LUHMES (cell line): ENCODE measurements around the gene AMH.

DNA sequence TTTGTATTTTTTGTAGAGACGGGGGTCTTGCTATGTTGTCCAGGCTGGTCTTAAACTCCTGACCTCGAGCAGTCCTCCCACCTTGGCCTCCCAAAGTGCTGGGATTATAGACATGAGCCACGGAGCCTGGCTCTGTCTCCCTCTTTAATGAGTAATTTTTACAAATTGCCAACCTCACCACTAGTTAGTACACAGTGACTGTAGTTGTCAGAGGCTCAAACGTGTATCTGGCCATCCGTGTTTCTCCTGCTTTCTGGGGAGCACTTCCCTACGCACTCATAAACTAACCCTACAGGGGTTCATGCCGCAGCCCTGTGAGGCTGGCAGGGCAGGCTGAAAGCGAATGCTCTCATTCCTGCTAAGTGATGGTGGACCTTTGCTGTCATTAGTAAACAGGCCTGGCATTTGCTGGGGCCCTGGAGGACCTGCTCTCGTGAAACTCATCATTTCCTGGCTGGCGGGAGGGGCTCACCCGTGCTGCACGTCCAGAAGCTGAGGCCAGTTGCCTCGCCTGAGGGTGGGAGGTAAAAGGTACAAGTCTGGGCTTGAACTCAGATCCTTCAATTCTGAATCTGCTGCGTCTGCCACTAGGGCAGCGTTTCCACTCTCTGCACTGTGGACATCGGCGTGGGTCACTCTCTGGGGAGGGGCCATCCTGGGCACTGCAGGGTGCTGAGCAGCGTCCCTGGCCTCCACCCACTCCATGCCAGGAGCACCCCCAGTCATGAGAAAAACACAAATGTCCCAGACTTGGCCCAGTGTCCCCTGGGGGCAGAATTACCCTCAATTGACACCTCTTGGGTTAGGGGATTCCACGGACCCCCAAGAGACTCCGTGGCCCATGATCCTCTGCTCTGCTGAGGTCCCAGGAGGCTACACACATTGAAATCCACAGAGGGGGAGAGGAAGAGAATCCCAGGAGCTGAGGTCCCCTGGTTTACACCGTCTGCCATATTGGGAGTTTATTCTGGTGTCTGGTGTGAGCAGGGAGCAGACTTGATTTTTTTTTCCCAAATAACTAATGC is 7.0 kb downstream of the MOB3A start:
- PRO-cap, result no peak

DNA sequence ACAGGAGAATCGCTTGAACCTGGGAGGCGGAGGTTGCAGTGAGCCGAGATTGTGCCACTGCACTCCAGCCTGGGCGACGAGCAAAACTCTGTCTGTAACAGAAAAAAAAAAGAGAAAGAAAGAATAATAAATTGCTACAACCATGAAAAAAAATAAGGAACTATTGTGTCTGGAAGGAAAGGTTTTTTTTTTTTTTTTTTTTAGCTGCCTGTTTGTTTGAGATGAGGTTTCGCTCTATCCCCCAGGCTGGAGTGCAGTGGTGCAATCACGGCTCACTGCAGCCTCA is 4.3 kb downstream of the MOB3A start:
- PRO-cap, result no peak

GRCh38 chr19:2094994-2095716 is 971 bp downstream of the MOB3A start:
- PRO-cap, result no peak

DNA sequence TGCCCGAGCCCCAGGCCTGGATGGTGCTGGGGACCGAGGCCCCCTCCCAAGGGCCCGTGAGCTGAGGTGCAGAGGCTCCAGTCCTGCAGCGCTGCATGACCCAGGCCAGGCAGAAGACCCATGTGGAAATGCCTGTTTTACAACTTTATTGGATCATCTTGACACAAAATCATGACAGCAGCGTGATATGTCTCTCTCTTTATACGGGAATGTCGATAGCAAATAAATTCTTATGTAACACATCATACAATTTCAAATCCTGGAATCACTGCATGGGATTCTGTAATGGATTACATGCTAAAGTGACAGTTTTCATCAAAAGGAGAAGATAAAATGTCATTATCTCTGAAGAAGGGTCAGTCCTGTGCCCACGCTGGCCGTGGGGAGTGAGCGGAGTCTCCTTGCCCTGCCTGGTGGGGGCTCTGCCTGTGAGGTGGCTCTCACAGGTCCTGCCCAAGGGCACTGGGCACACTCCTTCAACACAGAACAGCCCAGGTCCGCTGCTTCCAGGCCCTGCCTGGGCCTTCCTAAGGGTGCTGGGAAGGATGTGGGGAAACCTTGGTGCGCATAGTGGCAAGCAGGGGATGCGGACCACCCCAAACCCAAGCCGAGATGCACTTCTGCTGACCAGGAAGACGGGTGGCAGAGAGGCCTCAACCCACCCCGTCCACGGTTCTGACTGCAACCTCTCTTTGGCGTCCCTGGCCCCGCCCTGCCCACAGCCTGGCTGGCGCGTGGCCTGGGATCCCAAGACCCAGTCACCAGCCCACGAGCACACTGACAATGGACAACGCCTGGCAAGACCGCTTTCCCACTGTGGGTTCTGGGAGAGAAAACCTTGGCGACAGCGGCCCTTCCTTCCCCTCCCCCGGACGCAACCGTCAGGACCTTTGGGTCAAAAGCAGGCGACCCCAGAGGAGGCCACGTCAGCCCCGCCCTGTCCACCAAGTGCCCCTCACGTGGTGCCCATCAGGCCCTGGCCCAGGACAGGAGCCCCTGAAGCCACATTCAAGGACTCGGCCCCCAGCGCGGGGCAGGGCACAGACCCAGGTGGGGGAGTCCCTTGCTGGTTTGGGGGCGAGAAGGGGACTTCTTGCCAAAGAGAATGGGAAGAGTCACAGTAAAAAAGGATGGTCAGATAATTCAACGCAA is 4.5 kb downstream of the IZUMO4 start:
- PRO-cap, result no peak

GRCh38 chr19:2142394-2143028 is 8.9 kb downstream of the AP3D1 start:
- PRO-cap, result no peak

GRCh38 chr19:2210065-2210711 is 25.9 kb downstream of the PLEKHJ1 start:
- PRO-cap, result no peak

DNA sequence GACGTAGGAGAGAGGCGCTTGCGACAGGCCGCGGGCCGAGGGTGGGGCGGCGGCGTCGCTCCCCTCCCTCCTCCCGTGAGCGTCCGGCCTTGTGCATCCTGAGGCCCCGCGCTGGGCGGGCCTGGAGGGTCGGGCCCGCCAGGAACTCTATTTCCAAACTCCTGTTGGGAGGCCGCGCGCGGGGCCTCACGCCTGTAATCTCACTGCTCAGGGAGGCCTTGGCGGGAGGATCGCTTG is 260 bp downstream of the SF3A2 start:
- PRO-cap, result unidirectional peak, minus-strand start at position 124 of the sequence

DNA sequence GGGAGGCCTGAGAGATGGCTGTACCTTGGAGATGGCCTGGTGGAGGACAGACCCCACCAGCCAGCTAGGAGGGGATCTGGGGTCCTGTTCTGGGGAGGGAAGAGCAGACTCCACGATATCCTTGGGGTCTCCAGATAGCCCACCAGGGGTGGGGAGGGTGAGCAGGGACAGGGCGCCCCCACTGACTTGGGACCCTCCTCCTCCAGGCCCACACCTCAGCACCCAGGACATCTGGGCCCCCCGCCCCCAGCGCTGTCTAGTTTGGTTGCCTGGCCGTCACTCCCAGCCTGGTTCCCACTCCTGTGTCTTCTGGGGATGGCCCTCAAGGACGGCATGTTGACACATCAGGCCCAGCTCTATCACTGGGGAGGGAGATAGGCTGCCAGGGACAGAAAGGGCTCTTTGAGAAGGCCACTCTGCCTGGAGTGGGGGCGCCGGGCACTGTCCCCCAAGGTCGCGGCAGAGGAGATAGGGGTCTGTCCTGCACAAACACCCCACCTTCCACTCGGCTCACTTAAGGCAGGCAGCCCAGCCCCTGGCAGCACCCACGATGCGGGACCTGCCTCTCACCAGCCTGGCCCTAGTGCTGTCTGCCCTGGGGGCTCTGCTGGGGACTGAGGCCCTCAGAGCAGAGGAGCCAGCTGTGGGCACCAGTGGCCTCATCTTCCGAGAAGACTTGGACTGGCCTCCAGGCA is at the start of gene AMH:
TSS of gene AMH (plus strand) at position 541 of the 695 bp plus-strand sequence.
- PRO-cap, result no peak

DNA sequence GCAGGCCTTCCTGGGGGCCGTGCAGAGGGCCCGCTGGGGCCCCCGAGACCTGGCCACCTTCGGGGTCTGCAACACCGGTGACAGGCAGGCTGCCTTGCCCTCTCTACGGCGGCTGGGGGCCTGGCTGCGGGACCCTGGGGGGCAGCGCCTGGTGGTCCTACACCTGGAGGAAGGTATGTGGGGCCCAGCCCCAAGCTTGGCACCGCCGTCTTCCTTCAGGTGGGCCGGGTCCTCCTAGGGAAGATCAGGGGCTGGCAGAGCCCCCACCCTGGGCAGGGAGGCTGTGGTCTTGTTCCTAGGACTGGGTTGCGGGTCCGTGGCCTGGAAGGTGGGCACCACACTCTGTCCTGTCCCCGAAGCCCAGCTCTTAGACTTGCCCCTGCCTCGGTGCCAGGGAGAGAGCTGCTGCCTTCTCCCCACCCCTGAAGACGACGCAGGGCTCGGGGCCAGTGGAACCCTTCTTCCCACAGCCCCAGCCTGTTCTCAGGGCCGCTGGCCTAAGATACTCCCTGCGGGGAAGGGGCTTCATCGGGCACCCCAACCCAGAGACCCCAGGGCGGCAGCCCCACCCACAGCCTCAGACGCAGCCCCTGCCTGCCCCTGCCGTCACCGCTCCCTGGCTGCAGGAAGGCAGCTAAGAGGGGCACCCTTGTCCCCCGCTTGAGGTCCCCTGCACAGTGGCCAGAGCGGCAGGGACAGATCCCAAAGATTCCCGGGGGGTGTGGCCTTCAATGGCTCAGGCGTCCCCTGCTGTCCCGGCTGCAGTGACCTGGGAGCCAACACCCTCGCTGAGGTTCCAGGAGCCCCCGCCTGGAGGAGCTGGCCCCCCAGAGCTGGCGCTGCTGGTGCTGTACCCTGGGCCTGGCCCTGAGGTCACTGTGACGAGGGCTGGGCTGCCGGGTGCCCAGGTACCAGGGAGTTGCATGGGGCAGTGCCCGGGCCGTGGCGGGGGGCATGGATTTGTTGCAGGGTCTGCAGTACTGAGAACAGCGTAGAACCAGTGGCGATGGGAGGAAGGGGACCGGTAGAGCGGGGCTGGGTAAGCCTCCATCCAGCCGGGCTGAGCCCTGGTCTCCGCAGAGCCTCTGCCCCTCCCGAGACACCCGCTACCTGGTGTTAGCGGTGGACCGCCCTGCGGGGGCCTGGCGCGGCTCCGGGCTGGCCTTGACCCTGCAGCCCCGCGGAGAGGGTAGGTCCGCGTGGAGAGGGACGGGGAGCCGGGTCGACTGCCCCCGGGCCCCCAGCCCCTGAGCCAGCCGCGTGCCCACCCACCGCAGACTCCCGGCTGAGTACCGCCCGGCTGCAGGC is 903 bp downstream of the AMH start:
- PRO-cap, result no peak

DNA sequence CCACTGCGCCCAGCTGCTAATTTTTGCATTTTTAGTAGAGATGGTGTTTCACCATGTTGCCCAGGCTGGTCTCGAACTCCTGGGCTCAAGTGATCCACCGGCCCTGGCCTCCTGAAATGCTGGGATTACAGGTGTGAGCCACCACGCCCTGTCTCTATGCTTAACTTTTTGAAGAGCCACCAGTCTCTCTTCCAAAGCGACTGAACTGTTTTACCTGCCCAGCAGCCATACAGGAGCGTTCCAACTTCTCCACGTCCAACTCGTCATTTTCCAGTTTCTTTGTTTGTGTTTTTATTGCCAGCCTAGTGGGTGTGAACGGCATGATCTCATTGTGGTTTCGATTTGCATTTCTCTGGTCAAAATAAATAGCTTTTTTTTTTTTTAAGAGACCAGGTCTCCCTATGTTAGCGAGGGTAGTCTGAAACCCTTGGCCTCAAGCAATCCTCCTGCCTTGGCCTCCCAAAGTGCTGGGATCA is 4.0 kb upstream of the JSRP1 start:
- PRO-cap, result no peak

GRCh38 chr19:2321309-2322040 is 6.9 kb downstream of the LSM7 start:
- PRO-cap, result no peak

- PRO-cap, result no peak
These were observed 3.4 kb downstream of the LSM7 start for GRCh38 chr19:2324473-2325924.

DNA sequence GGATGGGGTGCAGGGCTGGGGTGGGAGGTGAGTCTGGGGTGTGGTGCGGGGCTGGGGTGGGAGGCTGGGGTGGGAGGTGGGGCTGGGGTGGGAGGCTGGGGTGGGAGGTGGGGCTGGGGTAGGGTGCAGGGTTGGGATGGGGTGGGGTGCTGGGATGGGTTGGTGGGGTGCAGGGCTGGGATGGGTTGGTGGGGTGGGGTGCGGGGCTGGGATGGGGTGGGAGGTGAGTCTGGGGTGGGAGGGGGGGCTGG is 992 bp downstream of the TMPRSS9 start:
- PRO-cap, result no peak

- PRO-cap, result no peak
These were observed 8.2 kb downstream of the TMPRSS9 start for GRCh38 chr19:2368237-2368631.

DNA sequence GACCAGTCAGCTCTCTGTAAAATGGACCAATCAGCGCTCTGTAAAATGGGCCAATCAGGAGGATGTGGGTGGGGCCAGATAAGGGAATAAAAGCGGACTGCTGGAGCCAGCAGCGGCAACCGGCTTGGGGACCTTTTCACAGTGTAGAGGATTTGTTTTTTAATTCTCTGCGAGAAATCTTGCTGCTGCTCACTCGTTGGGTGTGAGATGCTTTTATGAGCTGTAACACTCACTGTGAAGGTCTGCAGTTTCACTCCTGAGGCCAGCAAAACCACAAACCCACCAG is 32.9 kb downstream of the TMPRSS9 start:
- PRO-cap, result no peak

GRCh38 chr19:2477434-2478267 is 1.7 kb downstream of the GADD45B start:
- PRO-cap, result no peak

DNA sequence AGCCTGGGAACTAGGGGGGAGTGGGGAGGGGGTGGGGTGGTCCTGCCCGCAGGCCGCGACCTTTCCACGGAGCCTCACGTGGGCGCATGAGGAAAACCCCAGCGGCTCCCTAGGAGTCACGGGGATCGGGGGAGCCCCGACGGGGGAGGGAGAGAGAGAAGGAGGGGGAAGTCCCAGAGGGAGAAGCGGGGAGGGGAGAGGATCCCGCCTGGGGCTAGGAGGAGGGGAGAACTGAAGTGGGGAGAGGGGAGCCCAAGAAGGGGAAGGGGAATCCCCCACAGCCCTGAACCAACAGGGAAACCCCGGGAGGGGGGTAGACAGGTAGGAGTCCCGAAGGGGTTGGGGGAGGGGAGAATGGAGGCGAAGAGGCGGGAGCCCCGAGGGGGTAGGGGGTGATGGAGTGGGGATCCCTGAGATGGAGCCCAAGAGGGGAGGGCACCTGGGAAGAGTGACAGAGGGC is 3.2 kb downstream of the GADD45B start:
- PRO-cap, result no peak

- PRO-cap, result no peak
These were observed 69.9 kb downstream of the GADD45B start for GRCh38 chr19:2545759-2546293.

- PRO-cap, result no peak
These were observed 91.7 kb downstream of the GADD45B start for GRCh38 chr19:2567472-2568164.

DNA sequence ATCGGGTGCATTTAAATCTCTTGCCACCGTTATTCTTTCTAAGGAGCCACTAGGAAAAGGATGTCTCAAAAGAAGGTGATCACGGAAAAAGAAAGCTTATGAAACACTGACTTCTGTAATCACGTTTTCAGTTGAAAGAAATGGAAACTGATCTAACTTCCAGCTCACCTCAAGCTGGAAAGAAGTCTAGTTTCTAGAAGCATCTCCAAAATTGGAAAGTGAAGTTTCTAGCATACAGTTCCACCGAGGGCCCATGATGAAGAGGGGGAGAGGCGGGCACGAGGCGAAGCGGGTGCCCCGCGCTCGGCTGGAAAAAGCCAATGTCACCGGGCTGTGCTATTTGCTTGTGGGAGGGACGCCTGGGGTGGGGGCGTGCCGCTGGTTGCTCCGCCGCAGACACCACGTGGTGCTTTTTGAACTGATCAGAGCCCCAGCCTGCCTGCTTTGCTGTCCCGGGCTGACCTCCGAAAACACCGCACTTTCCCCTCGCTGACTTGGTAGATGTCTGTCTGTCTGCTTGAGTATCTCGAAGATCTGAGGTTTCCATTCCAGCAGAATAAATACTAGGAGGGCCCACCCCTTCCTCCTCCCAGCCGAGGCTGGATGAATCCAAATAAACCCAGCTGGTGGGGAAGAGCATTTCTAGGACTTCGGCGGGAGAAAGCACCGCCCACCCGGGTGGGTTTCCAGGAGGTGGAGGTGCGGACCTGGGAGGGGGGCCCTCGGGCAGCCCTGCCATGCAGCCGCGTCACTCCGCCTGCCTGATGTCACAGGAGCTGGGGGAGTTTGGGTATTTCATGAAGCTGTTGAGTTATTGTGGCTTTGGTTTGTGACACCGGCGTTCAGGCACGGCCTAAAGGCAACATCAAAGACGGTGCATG is 103.5 kb downstream of the GNG7 start:
- PRO-cap, result bidirectional peak, plus-strand start at position 392 of the sequence, minus-strand start at position 317 of the sequence; bidirectional peak, plus-strand start at position 638 of the sequence, minus-strand start at position 537 of the sequence